Neural cell (in vitro differentiated cells): ENCODE measurements around a stretch of chrX.

DNA sequence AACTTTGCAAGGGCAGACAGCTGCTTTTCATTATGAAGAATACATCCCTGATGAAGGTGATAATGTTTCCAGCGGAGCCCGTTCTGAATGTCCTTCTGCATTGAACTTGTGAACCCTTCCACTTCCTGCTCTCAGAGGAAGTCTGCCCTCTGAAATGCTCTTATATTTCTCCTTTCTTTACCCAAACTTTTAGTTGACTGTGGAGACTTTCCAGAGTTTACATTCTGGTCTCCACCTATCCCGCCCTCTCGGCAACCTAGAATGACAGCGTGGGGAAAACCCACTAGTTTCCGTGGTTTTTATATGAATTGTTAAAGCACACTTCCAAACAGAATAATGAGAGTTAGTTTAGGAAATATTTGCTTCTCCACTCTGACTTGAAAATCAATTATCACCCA lies 123.5 kb upstream of the FAM9C start:
- RAMPAGE, long total RNA: no peak

DNA sequence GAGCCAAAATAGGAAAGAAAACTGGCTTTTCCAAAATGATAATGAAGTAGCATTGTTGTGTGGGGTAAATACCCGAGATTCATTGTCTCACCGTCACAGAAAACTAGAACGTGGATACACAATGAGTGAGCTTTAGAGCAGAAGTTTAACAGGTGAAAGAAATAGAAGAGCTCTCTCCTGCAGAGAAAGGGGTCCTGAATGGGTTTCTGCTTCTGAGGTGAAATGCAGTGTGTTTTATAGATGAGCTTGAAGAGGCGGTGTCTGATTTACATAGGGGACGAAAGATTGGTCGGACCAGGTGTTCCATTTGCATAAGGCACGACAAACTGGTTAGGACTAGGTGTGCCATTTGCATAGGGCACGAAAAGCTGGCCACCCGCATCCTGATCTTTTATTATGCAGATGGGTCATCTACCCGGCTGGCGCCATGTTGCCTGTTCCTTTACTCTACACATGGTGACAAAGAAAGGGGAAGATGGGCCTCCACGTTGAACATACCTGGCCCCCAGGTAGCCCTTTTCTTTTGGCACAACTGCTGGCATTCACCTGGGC lies 118.1 kb downstream of the ATXN3L start:
- RAMPAGE, long total RNA: no peak

- RAMPAGE, long total RNA: no peak
Measured at GRCh38 chrX:13290906-13291629, 28.8 kb downstream of the ATXN3L start.

DNA sequence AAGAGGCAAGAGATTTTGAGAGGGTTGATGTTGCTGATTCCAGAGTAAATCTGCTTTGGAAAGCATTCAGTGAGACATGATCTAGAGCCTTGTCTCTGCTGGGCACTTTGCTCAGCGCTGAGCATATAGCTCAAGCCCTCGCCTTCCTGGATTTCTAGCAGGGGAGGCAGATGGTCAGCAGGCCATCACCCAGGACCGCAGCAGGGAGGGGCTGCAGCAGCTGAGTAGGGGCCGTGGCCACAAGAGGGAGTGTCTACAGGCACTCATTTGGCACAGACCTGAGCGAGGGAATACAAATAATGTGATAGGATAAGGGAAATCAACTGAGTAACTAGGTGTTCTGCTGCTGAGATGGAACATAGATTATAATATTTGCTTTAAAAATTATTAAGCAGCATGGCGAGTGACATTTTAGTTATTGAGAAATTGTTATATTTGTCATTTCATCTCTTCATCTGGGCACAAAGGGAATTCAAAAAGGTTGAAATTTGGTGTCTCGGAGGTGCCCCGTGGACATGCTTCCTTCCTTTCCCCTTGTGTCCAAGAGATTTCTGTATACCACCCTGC lies 30.3 kb downstream of the OFD1 start:
- RAMPAGE, long total RNA: no peak

DNA sequence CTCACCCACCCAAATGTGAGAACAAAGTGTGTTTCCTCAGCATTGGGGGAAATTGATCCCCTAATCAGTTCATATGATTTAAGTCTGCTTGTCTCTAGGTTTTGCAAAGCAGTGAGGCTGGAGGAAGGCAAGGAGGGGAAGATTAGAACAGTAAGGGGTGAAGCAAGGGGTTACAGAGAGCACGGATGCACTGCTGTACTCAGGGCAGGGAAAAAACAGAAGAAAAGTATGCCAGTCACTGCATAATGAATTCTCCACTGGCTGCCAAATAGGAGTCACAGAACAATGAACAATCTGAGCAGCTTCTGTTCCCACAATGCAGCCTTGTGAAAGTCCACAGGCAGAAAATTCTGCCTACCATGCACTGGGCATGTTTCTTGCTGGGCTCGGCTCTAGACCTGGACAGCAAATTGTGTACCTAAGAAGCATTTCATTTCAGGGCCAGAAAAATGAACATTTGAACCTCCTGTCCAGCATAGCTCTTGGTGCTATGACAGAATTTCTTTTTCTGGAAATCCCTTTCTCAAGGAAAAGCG lies 74.8 kb upstream of the GPM6B start:
- RAMPAGE, long total RNA: no peak

DNA sequence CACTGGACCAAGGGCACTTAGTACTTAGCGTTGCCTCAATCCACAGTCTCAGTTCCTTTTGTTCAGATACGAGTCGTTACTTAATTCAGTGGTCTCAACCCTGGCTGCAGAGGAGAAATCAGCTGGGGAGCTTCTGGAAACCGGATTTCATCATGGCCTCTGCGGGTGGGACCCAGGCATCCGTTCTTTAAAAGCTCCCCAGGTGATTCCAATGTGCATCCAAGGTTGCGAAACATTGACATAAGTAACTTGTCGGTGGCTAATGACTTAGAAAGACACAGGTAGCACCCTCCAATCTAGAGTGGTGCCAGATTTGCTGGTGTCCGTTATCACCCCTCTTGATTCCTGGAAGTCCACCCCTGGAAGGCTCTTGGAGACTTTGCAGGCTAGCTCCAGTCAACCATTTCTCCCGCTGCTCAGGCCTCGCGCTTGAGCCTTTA lies 90.6 kb downstream of the GEMIN8 start:
- RAMPAGE, long total RNA: no peak

- RAMPAGE, long total RNA: no peak
Measured at GRCh38 chrX:14019926-14020689, 9.6 kb downstream of the GEMIN8 start.

GRCh38 chrX:14926503-14926993 lies 53.3 kb downstream of the MOSPD2 start:
- RAMPAGE, long total RNA: no peak

DNA sequence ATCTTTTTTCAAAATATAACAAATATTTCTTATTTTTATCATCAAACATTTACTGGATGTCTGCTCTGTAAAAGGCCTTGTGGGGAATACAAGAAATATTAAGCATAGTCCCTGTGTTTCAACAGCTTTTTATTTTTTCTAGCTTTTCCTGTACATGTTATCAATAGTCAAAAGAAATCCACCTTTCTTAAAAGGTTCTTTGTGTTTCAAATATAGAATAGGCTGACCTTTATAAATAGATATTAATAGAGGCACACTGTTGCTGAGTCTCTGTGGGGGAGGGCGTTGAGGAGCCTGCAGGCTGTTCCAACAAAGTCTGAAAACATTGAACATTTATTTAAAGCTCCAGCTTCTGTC lies 1.8 kb upstream of the PIGA start:
- RAMPAGE, long total RNA: no peak

- RAMPAGE, long total RNA: no peak
Measured at GRCh38 chrX:15342862-15343276, 7.5 kb upstream of the PIGA start.

DNA sequence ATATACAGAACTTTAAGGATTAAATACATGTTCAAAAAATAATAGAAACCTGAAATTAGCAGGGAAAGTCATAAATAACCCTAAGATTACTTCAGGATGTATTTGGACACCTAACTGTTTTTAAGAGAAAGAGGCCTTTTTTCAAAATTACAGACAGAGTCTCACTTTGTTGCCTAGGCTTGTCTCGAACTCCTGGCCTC lies 30.2 kb upstream of the VEGFD start:
- RAMPAGE, long total RNA: no peak

GRCh38 chrX:15602766-15603036 lies 1.9 kb upstream of the ACE2 start:
- RAMPAGE, long total RNA: no peak

DNA sequence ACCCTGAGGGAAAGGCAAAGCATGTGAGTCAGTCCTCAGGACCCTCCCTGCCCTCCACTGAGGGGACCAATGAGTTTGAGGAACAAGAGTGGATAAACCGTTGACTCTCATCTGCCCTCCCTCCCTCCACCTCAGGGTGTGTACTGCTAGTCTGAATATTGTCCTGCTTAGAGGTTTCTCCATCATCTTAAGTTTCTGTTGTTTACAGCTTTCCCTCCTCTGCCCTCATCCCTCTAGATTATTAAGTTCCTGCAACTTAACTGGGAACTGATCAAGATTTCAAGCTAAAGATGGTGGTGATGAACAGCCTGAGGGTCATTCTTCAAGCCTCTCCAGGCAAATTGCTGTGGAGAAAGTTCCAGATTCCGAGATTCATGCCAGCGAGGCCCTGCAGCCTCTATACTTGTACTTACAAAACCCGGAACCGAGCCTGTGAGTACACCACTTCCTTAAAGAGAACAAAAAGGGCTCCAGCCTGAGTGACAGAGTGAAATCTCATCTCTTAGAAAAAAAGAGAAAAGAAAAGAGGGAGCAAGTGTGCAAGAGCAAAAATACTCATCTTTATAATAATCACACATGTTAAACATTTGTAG lies 11.8 kb downstream of the CA5B start:
- RAMPAGE, long total RNA: no peak

- RAMPAGE, long total RNA: no peak
Measured at GRCh38 chrX:15789890-15790302, 388 bp upstream of the ZRSR2 start.

DNA sequence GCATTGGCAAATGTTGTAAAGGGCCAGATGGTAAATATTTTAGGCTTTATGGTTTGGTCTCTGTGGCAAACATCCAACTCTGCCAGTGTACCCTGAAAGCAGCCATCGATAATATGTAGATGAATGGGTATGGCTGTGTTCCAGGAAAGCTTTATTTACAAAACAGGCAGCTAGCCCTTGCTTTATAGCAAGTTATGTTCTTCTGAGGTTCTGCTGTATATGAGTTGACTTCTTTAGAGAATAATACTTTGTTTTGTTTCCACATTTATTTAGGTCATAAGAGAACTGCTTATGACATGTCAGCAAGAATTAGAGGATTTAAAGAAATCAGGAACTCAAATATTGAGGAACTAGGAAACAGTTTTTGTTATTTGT lies 14.1 kb downstream of the ZRSR2 start:
- RAMPAGE, long total RNA: no peak

- RAMPAGE, long total RNA: no peak
Measured at GRCh38 chrX:16123917-16124555, 671 bp downstream of the GRPR start.

GRCh38 chrX:16743949-16744358 lies 24.5 kb downstream of the SYAP1 start:
- RAMPAGE, long total RNA: no peak

DNA sequence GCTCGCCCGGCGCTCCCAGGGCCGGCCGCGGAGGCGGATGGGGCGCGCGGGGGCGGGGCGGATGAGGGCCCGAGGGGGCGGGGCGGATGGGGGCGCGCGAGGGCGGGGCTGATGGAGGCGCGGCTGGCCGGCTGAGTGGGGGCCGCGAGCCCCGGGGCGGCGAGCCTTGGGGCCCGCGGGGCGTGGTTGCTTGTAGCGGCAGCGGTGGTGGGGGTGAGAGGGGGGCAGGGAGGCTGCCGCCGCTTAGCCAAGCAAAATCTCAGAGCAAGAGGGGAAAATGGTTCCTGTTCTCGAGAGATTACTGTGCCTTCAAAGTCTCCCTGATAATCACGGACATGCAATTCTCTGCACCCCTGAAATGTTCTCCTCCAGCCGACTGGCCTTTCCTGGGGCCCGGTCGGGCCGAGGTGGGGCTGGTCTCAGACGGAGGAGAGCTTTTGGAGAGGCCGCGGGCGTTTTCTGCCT lies 387 bp upstream of the RBBP7 start:
- RAMPAGE, long total RNA: no peak

- RAMPAGE, long total RNA: no peak
Measured at GRCh38 chrX:16882616-16883306, 12.6 kb upstream of the RBBP7 start.

DNA sequence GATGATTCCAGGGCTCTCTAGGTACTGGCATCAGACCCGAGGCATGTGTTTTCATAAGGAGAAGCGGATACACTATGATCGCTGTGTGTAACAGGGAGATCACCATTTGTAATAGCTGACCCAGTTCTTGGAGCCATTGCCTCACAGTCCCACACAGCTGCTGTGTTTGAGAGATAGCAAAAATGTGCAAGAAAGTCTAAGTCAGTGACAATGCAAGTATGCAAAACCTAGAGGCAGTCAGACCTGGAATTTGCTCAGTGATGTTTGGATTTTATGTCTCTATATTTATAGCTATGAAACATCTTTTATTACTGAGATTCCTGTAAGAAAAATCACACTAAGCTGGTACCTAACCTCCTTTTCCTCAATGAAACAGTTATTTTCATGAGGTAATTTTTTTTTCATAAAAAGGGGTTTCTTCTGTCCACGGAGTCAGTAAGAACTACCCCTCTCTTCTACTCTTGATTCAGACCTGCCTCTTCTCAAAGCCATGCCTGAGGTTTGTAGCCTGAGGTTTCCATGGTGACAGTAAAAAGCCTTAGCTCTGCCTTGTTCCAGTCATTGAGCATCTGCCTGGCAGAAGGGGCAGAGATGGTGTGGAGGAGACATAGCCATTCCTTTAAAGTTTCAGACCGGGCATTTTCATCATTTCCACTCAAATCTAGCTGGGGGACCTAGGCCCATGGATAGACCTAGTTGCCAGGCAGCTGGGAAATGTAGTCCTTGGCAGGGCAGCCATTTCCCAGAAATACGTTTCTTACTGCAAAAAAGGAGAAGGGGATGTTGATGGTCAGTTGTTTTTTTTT lies 135.4 kb downstream of the REPS2 start:
- RAMPAGE, long total RNA: no peak